ENCODE measurements around a stretch of chr2.

DNA sequence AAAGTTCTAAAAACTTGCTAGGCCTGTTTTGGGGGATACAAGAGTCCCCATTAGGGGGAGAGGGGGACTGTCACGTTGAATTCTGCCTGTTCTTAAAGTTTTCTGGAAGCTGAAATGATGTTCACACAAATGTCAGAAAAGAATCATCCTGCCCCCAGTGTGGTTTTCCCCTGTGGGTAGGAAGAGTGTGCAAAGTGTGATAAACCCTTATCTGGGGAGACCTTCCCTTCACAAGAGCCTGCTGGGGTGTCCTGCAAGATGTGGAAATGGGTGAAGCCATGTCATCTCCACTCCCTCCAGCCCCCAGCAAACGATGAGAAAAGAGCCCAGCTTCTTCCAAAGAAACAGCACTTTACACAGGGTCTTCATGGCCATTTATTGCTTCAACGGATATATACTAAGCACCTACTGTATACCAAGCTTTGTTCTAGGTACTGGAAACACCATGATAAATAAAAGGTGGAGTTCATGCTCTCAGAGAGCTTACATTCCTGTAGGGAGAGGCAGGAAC is 1.5 kb downstream of the MFSD2B start:
- RRBS = no CpG with 5 or more reads among the region's 3 CpGs
CAGE:
- cytosol, long polyA plus RNA = no peak
- long polyA plus RNA = no peak
- nucleus, long polyA plus RNA = no peak

GRCh38 chr2:24403304-24403628 is 42.9 kb upstream of the ITSN2 start:
- RRBS = 98% methylated on average over 4 of the region's 11 CpGs
CAGE:
- cytosol, long polyA plus RNA = no peak
- long polyA plus RNA = no peak
- nucleus, long polyA plus RNA = no peak

GRCh38 chr2:24490458-24491065 is 492 bp upstream of the NCOA1 start:
- RRBS = 1% methylated on average over 23 of the region's 44 CpGs
CAGE:
- cytosol, long polyA plus RNA = start-site peak on the plus strand at chr2:24490958-24491086, 44 reads
- long polyA plus RNA = no peak
- nucleus, long polyA plus RNA = no peak

DNA sequence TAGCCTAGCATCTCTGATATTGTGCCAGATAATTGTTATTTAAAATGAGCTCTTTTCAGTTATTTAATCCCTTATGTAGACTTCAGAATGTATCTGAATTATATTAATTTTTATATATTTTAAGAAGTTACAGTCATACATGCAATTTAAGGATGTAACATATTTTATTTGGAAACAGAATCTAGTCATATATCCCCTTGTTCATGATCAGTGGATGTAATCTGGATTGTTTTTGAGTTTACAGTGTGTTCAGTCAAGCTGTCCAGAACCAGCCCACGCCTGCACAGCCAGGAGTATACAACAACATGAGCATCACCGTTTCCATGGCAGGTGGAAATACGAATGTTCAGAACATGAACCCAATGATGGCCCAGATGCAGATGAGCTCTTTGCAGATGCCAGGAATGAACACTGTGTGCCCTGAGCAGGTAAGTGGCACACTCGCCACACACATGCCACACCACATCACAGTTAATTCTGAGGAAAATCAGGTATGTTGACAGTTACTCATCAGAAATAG is 35.4 kb downstream of the PTRHD1 start:
- RRBS = no CpG with 5 or more reads among the region's 4 CpGs
CAGE:
- cytosol, long polyA plus RNA = no peak
- long polyA plus RNA = no peak
- nucleus, long polyA plus RNA = no peak

DNA sequence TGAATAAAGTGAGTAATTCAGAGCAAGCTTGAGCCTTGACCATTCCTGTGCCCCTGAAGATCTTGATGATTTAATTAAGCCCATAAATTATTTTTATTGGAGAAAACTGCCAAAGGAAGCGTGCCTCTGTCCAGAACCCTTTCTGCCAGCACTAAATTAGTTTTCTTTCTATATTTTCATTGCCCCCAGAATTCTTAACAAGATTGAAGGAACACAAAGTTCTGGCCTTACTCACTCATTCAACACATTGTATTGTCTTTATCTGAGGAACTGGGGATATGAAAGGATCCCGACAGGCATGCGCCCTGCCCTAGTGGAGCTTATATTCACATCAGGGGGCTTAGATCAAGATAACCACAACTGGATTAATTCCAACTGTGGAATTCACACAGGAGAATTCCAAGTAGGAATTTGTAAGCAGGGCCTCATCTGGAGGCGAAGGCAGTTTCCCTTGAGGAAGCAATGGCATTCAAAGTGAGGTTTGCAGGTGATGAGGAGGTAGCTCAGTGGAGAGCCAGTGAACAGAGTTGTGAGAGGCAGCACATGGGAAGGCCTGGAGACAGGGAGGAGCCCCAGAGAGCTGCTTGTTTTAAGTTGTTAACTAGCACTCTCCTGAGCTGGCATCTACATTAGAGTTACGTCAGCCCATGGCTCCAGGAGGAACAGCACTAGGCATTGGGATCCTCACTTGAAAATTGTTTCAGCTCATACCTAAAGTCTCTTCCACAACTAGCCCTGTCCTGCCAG is 21.1 kb downstream of the PTRHD1 start:
- RRBS = no CpG with 5 or more reads among the region's 5 CpGs
CAGE:
- cytosol, long polyA plus RNA = no peak
- long polyA plus RNA = no peak
- nucleus, long polyA plus RNA = no peak

DNA sequence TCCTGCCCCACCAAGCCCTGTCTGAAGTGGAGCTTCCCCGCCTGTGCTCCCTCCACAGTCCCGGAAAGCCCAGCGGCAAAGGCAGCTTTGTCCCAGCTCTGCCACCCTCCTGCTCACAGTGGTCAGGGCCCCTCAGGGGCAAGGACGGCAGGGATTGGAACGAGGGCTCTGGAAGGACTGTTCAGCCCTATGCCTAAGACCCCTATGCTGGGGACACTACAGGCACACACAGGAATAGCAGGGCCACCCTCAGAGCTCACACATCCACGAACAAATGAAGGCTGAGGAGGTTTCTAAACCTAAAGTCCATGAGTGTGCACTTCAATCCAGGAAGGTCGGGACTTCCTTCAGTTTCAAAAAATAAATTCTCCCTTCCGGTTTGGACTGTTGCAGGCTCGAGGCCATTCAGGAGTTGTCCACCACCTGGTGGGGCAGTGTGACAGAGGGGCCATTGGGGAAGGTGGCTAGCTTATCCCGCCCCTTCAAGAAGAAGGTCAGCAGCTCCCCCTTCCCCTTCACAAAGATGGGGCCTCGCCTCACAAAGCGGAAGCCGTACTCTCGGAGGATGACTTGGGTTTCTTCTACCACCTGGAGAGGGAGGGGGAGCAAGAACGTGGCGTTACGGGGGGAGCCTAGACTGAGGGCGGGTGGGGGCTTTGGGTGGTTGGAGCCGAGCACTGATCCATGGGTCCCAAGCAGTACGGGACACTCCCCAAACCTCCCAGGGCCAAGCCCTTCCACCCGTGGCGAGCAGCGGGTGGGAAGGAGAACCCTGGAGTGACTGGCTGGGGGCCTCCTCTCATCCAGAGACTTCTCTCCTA is 26.5 kb downstream of the CENPO start:
- RRBS = no CpG with 5 or more reads among the region's 23 CpGs
CAGE:
- cytosol, long polyA plus RNA = no peak
- long polyA plus RNA = no peak
- nucleus, long polyA plus RNA = no peak

DNA sequence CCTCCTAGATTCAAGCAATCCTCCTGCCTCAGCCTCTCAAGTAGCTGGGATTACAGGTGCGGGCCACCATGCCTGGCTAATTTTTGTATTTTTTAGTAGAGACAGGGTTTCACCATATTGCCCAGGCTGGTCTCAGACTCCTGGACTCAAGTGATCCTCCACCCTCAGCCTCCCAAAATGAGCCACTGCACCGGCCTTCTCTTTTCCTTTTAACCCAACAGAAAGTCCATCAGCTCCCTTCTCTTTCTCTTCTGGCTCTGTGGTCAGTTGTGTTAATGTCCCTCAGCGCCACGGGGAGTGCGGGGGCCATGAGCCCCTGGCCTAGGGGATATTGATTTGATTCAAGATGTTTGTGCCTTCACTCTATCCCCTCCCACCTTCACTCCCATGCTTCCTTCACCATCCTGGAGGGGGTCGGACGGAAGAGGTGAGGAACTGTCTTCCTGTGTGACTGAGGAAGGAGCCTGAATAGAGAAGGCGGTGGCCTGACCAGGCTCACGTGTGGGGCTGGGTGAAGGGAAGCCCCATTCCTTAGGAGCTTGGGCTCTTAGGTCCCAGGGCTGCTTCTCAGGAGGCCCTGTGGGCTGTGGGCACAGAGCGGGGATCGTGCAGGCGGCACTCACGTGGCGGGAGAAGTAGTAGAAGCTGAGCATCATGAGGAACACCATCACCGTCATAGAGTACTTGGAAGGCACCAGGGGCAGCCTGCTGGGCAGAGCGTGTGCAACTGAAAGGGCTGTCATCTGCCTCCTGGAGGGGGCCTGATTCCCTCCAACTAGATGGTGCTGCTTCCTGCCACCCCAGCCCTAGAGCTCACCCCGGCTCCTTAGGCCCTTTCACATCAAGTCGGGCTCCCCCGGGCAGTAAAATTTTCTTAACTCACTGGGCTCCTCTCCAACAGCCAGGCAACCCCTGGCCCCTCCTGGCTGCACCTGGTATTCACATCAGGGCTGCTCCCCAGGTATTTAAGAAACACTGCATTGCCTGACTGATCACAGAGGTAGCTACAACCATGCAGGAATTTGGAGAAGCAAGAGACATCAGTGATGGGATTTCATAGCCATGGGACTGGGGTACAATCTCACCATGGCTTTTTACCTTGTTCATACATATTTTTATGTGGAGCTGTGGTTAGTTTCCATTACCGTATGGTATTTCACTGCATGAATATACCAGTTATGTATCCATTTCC is 32.6 kb downstream of the CENPO start:
- RRBS = no CpG with 5 or more reads among the region's 20 CpGs
CAGE:
- cytosol, long polyA plus RNA = no peak
- long polyA plus RNA = no peak
- nucleus, long polyA plus RNA = no peak

DNA sequence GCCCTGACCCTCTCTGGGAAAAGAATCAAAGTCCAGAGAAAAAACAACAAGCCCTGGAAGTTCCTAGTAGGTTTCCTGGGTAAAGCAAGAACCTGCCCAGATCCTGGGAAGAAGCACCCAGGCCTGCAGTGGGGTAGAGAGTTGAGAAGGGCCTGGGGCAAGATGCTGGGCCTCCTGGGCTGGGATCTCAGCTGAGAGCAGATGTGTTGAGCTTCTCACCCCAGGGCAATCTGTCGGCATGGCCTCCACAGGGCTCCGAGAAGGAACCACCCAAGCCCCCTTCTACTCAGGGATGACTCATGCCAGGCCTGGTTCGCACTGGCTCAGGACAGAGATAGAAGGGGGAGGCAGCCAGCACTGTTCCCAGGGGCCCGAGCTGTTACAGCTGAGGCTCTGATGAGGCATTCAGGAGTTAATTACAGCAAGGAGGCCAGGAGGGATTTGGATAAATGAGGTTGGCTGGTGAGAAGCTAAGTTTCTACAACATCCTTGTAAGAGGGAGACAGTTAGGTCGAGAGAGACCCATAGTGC is 62.5 kb downstream of the CENPO start:
- RRBS = no CpG with 5 or more reads among the region's 5 CpGs
CAGE:
- cytosol, long polyA plus RNA = no peak
- long polyA plus RNA = no peak
- nucleus, long polyA plus RNA = no peak

GRCh38 chr2:24861286-24861988 is 58.6 kb downstream of the ADCY3 start:
- RRBS = no CpG with 5 or more reads among the region's 12 CpGs
CAGE:
- cytosol, long polyA plus RNA = no peak
- long polyA plus RNA = no peak
- nucleus, long polyA plus RNA = no peak

DNA sequence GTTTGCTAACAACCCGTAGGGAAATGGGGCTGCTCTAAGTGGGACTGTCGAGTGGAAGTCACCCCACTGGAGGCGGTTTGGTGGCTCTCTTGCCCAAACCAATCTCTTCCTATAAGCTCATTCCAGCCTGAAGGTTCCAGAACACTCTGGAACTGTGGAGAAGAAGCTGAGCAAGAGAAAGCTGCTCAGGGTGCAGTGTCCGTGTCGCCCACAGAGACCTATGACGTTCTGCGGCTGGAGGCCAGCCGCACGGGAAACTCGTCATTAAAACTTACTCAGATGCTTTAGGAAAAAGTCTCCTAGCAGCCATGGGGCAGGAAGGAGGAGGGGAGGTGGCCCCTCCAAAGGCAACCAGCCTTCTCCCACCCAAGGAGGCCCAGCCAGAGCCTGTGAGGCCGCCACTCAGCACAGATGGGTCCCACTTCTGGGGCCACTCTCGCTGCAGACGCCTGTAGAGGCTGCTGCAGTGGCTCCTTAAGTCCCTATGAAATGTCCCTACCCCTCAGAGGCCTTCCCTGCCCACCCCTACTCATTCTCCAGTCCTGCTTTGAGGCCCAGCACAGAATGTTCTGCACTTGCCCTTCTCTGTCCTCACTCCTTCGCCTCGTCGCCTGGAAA is 41.6 kb downstream of the ADCY3 start:
- RRBS = no CpG with 5 or more reads among the region's 16 CpGs
CAGE:
- cytosol, long polyA plus RNA = no peak
- long polyA plus RNA = no peak
- nucleus, long polyA plus RNA = no peak

DNA sequence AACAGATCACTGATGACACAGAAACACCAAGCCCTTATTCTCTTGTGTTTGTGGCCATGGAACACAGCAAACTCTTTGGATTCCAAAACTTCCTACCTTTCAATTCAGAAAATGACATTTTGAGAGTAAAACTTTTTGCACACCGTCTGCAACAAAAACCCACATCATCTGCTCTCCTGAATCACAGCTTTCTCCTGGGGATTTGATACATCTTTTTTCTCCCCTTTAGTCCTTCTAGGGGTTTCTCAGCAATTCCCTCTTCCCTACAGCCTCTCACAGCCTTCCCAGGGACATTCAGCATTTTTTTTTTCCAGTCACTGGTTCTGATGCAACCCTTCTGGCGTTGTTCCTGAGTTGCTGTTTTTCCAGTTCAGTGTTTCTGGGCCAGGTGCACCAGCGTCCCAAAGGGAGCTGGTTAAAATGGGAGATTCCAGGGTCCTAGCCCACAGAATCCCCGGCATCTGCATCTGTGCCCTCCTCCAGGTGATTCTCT is 36.2 kb downstream of the ADCY3 start:
- RRBS = no CpG with 5 or more reads among the region's 4 CpGs
CAGE:
- cytosol, long polyA plus RNA = no peak
- long polyA plus RNA = no peak
- nucleus, long polyA plus RNA = no peak

DNA sequence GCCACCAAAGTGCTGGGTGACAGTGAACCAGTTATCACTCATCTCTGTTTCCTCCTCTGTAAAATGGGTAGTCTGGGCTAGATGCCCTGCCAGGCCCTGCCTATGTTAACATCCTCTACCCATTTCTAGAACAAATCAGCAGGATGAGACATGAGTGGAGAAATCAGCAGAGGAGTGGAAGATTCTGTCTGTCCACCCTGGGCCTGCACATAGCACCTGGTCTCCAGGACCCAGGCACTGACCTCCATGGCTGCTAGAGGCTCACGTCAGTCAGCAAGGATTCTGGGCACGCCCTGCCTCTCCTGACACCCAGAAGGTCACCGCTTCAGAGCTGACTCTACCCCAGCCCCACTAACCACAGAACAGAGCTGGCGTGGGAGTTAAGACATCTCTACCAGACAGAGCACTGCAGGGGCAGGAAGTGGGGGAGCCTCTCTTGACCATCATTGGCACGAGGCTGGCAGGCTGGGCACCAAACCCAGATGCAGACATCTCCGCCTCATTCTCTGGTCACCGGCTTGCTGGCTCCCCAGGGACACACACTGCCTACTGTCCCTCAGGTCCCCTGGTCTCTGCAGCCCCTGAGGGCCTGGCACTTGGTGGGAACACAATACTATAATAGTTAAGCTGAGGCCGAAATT is 3.0 kb downstream of the ADCY3 start:
- RRBS = no CpG with 5 or more reads among the region's 8 CpGs
CAGE:
- cytosol, long polyA plus RNA = no peak
- long polyA plus RNA = no peak
- nucleus, long polyA plus RNA = no peak

GRCh38 chr2:24921208-24921624 is 1.2 kb upstream of the ADCY3 start:
- RRBS = no CpG with 5 or more reads among the region's 9 CpGs
CAGE:
- cytosol, long polyA plus RNA = no peak
- long polyA plus RNA = no peak
- nucleus, long polyA plus RNA = no peak

DNA sequence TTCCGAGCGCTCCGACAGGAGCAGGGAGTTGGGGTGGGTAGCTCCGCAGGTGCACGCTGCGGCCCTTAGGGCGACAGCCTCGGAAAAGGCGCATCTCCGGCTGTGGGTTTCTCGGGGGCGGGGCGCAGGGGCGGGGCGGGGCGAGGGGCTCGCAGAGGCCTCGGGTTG is 139 bp upstream of the EFR3B start:
- RRBS = 0% methylated on average over 3 of the region's 18 CpGs
CAGE:
- cytosol, long polyA plus RNA = no peak
- long polyA plus RNA = no peak
- nucleus, long polyA plus RNA = no peak

- RRBS = no CpG with 5 or more reads among the region's 13 CpGs
CAGE:
- cytosol, long polyA plus RNA = no peak
- long polyA plus RNA = no peak
- nucleus, long polyA plus RNA = no peak
Observed at GRCh38 chr2:25077947-25078900, 36.3 kb downstream of the EFR3B start.

- RRBS = no CpG with 5 or more reads among the region's 12 CpGs
CAGE:
- cytosol, long polyA plus RNA = no peak
- long polyA plus RNA = no peak
- nucleus, long polyA plus RNA = no peak
Observed at GRCh38 chr2:25132298-25132784, 36.0 kb downstream of the POMC start.

GRCh38 chr2:25176335-25176753 is 8.0 kb upstream of the POMC start:
- RRBS = no CpG with 5 or more reads among the region's 5 CpGs
CAGE:
- cytosol, long polyA plus RNA = no peak
- long polyA plus RNA = no peak
- nucleus, long polyA plus RNA = no peak

- RRBS = 16% methylated on average over 25 of the region's 62 CpGs
CAGE:
- cytosol, long polyA plus RNA = no peak
- long polyA plus RNA = no peak
- nucleus, long polyA plus RNA = no peak
Observed at GRCh38 chr2:25204070-25204963, 35.9 kb upstream of the POMC start.

- RRBS = no CpG with 5 or more reads among the region's 20 CpGs
CAGE:
- cytosol, long polyA plus RNA = no peak
- long polyA plus RNA = no peak
- nucleus, long polyA plus RNA = start-site peak on the minus strand at chr2:25251521-25251545, 104 reads
Observed at GRCh38 chr2:25251171-25251660, 82.8 kb upstream of the POMC start.

DNA sequence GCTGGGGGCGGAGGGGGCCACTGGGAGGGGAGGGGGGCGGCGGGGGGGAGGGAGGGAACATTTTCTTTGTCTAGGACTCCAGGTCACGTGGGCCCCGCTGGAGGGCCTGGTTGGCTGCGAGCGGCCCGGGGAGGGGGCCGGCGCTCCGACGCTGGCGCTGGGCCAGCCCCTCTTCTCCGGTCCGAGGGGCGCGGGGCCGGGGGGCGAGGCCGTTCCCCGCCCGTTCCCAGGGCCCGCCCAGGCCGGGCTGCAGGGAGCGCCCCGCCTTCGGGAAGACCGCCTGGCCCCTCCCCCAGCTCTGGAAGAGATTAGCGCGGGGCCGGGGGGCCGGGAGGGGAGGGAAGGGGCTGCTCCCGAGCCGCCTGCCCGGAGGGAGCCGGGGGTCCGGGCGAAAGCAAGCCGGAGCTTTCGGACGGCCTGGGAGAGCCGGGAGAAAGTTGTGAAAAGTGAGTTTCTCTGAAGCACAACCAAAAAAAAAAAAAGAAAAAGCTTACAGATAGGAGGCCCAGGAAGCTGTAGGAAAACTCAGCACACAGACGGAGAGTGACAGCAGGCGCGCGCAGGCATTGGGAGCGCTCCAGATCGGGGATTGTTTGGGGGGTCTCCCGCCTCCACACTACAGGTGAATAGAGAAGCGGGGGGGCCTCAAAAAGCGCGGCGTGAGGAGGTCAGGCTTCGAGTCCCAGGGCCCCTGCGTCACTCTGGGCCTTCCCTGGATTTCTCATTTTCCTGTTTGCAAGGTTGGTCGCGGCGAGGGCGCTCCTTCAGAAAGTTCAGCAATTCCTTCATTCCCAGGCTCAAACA is 84.1 kb upstream of the POMC start:
- RRBS = under 1% methylated on average over 24 of the region's 59 CpGs
CAGE:
- cytosol, long polyA plus RNA = no peak
- long polyA plus RNA = no peak
- nucleus, long polyA plus RNA = start-site peak on the plus strand centred at position 338 of the sequence, 87 bp wide, 45 reads

All from H1 (cell line).